LHCN-M2 (cell line): ENCODE results near the gene ZWINT.

DNA sequence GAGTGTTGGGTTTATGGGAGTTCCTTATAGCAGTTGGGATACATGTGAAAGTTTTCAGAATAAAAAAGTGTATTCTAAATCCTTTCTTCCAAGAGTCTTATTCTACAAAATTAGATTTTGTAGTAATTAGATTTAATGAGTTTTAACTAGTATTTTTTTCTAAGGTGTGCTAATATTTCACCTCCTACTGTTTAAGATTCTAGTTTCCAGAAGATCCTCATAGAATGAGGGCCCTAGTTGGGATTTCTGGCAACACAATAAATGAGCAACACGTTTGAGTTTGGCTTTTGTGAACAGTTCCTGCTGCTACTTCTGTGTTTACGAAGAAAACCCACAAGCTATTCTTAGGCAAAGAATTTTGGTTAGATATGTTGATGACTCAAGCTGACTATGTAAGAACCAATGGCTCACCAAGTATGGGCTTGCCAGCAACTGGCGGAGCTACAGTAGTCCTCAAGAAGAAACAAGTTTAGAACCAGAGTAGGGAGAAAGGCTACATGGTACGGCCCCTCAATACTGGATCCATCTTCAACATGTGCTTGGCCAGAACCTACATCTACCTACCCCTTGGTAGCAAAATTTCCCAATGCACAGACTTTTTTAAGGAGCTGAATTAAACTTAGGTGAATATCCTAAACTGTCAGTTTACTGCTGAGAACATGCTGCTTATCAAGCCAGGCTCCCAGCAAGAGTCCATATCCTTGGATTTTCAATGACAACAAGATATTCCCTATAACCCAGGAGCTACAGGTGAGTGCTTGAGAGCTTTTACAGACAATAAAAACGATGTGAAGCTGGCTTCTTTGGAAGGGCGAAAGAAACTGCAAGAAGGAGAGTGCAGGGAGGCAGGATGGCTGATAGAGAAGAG lies 74.1 kb upstream of the ASAH2 start:
- RAMPAGE, long total RNA, result no peak

- RAMPAGE, long total RNA, result no peak
These were observed 133.1 kb upstream of the ASAH2 start for GRCh38 chr10:50384354-50384847.

GRCh38 chr10:50395241-50395913 lies 144.1 kb upstream of the ASAH2 start:
- RAMPAGE, long total RNA, result no peak

GRCh38 chr10:50420229-50420617 lies 168.9 kb upstream of the ASAH2 start:
- RAMPAGE, long total RNA, result no peak

GRCh38 chr10:50470370-50471461 lies 153.0 kb downstream of the SGMS1 start:
- RAMPAGE, long total RNA, result no peak

GRCh38 chr10:50621651-50622673 lies 1.8 kb downstream of the SGMS1 start:
- RAMPAGE, long total RNA, result no peak

DNA sequence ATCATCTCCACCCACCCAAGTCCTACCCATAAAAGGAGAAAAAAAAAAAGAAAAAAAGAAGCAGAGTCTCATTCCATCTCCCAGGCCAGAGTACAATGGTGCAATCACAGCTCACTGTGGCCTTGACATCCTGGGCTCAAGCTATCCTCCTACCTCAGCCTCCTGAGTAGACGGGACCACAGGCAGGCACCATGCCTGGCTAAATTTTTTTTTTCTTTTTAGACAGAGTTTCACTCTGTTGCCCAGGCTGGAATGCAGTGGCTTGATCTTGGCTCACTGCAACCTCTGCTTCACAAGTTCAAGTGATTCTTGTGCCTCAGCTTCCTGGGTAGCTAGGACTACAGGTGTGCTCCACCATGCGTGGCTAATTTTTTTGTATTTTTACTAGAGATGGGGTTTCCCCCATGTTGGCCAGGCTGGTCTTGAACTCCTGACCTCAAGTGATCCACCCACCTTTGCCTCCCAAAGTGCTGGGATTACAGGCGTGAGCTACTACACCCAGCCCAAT lies 24.4 kb upstream of the SGMS1 start:
- RAMPAGE, long total RNA, result no peak

- RAMPAGE, long total RNA, result no peak
These were observed 83.2 kb upstream of the PRKG1 start for GRCh38 chr10:50991081-50991511.

GRCh38 chr10:51083185-51084032 lies 9.1 kb downstream of the PRKG1 start:
- RAMPAGE, long total RNA, result no peak

DNA sequence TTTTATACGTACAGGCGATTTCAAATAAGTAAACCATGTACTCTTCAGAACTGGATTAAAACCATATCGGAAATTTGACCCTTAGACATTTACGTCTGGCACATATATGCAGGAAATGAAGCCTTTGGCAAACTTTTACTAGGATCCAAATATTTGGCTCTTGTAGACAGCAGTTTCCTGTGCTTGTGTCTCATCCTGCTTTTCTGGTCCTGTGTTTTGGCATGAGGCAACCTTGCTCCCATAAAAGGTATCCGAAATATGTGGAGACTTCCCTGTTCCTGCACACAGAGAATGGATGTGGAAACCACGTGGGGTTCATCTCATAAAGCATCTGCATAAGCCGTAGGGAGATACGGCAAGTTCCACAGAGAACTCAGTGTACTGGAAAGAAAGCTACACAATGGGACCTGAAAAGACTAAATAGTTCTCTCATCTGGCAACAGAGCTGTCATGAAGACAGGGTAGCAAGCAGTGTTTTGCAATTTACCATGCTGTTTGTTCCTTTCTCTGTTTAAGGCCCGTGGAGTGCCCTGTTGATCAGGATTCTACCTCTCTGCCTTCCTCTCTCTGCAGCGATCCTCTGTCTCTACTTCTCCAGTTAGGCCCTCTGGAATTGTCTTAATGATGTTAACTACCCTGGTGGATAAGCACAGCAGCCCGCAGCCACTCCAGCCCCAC lies 293.8 kb downstream of the CSTF2T start:
- RAMPAGE, long total RNA, result no peak

DNA sequence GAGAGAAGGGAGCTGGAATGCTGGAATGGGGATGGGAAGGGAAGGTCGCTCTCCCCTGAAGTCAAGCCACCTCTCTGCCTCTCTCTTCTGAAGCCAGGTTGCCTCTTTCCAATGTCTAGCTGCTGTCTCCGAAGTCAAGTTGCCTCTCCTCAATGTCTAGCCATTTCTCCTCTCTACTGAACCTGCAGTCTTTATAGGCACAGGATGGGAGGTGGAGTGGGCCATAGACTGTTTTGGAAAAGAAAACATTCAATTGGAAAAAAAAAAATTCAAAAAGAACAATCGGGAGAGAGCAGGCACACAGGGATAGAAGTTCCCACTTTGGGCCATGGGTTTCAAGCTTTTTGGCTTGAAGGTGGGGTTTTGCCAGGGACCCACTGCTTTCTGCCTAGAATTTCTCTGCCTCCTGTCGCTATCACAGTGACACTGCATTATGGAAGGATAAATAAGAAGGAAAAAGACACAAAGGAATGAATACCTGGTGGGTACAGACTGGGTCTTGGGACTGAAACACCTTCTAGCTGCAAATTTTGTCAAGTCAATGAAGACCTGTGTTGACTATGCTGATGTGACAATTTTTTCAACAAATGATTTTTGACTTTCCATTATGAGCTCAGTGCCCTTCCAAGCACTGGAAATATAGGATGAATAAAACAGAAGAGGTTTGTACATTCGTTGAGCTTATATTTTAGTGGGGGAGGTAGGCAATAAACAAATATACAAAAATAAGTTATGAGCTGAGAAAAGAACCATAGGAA lies 183.0 kb downstream of the CSTF2T start:
- RAMPAGE, long total RNA, result no peak

- RAMPAGE, long total RNA, result no peak
These were observed 127.8 kb downstream of the CSTF2T start for GRCh38 chr10:51571307-51572207.

DNA sequence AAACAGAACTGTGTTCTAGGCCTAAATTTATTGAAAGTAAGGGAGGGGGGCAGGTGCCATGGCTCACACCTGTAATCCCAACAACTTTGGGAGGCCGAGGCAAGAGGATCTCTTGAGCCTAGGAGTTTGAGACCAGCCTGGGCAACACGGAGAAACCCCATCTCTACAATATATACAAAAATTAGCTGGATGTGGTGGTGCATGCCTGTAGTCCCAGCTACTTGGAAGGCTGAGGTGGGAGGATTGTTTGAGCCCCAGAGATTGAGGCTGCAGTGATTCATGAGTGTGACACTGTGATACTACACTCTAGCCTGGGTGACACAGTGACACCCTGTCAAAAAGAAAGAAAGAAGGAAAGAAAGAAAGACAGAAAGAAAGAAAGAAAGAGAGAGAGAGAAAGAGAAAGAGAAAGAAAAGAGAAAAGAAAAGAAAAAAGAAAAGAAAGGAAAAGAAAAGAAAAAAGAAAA lies 134.9 kb upstream of the CSTF2T start:
- RAMPAGE, long total RNA, result no peak

DNA sequence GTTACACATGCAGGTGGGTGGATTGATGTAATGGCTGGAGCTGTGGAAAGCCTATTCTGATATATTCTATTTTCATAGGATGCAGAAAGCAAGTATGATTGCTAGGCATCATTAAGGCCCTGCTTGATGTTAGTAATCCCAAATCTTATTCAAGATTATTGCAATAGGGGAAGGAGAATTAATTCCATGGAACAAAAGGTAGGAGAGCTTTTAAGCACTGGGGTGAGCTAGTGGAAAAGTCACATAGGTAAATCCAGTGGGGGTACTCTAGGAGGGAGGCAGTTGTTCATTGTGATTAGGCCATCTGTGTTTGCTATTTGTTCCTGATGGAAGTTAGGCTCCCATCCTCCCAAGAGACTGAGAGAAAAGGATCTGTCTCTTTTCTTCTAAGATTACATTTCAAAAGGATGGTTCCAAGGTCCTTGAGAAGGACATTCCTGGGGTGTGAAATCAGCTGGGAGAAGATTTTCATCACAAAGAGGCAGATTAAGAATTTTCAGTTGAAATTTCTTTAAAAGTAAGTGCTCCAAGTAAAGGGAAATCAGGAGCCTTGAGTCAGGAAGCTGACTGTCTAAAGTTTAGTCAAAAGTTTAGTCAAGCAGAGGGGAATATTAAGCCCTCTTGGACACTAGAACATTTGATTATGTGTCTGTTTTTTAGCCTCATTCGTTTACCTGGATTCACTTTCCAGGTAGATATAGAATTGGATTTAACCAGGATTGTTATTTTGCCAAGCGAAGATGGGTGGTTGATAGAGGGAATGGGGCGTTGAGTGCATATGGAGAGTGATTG lies 210.8 kb upstream of the CSTF2T start:
- RAMPAGE, long total RNA, result no peak

DNA sequence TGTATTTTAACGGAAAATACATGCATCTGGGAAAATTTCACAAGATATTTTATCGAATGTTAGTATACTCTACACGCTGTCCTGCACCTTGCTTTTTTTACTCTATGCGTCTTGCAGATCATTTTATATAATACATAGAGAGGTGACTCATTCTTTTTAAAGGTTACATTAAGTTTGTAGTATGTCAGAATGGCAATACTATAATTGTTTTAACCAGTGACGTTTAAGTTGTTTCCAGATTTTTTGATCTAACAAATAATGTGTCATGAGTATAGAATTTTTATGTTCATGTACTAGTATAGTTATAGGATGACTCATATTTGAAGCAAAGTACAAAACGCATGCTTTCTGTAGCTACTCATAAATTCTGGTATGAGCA lies 4.8 kb downstream of the DKK1 start:
- RAMPAGE, long total RNA, result no peak

GRCh38 chr10:52454949-52455691 lies 141.0 kb downstream of the DKK1 start:
- RAMPAGE, long total RNA, result no peak

- RAMPAGE, long total RNA, result no peak
These were observed 2.6 kb upstream of the MBL2 start for GRCh38 chr10:52775217-52775628.

- RAMPAGE, long total RNA, result no peak
These were observed 685.4 kb upstream of the MBL2 start for GRCh38 chr10:53457963-53458310.

GRCh38 chr10:55627401-55627828 lies 733.6 kb downstream of the ZWINT start:
- RAMPAGE, long total RNA, result no peak

DNA sequence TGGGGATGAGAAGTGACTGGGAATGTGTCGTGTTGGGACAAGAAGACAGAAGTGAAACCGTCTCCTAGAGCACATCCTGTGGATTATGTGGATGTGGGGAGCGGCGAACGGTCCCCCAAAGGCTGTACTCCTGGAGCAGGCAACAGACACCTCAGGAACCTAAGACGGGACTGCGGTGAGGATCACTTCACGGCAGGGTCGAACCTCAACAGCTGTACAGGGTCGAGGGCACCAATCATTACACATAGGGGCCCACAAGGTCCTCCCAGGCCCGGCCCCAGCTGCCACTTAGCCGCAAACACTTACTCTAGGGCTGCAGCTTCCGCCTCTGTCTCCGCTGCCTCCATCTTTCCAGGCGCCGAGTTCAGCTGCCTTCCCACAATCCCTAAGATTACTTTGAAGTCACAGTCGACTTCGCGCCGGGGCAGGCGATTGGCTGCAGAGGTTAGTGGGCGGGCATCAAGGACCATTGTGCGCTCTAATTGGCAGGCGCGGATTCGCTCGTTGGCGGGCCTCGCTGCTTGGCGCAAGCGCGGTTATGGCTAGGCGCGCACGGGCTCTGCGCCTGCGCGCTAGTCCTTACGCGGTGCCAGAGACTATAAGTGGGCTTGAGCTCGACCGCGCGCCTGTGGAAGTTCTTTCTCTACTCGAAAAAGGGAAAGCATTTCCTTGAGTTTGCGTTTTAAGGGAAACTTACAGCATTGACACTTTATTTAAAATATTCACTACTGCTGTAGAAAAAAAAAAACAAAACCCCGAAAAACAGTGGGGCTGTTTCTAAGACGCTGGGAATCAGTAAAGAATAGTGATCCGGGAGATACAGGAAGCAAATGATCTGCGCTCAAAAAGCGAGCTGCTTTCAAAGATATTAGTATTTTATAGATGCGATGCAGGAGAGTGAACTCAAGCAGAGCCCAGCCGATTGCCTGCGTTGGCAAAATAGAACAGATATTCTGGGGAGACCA lies at the start of gene ZWINT:
Gene ZWINT (minus strand): TSS at position 370 of the 965 bp plus-strand sequence.
- RAMPAGE, long total RNA, result start-site peak on the minus strand centred at position 369 of the sequence, 38 bp wide, 331 reads